Cytotoxic T cell (primary cell): ENCODE data around the gene PSMD14.

- PRO-cap, 2 experiments: no peak in any of the 2 experiments
These were observed 631 bp upstream of the RBMS1 start for GRCh38 chr2:160494193-160494682.

- PRO-cap, 2 experiments: no peak in any of the 2 experiments
These were observed 44.9 kb upstream of the RBMS1 start for GRCh38 chr2:160538464-160538924.

DNA sequence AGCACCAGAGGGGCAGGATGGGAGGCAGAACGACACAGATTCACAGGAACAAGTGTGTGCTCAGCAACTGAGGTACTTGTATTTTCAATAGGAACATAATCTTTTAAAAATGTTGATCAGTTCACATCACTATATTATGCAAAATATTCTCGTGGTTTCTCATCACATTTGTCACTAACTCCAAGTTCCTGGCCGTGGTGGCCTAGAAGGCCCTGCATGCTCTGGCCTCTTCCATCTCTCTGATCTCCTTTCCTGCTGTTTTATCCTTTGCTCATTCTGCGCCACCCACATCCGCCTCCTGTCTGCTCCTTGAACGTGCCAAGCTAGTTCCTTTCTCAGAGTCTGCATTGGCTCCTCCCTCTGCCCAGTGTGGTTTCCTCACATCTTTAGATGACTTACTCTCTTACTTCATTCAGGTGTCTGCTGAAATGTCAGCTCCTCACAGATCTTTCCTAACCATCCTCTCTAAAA, 158.5 kb upstream of the RBMS1 start:
- PRO-cap, 2 experiments: no peak in any of the 2 experiments

- PRO-cap, 2 experiments: no peak in any of the 2 experiments
These were observed 469 bp upstream of the TANK start for GRCh38 chr2:161159768-161160149.

GRCh38 chr2:161243827-161244378, 64.3 kb upstream of the PSMD14 start:
- PRO-cap, 2 experiments: no peak in any of the 2 experiments

DNA sequence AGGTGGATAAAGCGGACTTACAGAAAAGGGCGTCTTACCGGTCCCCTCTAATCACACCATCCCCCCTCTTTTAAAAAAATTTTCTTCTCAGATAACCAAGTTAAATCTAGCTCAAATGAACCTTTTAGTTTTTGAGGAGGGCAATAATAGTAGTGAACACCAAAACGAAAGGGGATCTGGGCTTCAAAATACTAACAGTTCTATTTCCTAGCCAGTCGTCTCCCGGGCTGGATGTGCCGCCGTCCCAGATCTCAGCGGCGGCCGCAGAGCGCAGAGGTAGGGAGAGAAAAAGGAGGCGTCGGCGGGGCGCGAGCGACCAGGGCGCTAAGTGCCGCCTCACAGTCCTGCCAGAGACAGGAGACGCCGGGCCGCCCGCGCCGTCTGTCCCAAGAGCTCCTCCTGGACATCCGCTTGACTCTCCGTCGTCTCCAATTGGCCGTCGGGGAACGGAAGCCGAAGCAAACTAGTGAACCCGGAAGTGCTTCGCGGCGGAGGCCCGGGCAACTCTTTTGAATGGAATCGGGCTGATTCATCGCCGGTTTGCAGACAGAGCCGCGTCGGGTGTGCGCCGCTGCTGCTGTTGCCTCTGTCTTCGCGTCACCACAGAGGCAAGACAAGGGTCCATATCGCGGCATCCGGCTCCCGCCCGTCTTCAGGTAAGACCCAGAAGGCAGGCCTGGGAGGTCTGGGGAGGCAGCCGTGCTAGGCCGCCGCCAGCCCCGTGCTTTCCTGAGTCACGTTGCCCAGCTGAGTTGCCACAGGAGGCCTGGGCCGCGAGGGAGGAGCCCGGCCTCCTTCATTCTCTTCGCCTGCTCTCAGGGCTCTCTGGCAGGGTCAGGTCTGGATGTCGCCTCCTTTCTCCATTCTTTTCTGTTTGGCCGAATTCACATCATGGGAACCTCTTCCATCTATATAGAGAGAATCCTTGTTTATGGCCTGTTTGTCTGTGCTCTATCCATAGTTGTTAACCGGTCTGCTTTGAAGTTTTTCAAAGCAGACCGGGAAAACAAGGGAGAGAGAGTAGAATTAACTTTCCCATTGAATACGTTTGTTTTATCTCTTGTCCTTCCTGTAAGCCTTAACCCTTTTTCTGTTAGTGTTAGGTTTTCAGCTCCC, at the start of gene PSMD14:
TSS of gene PSMD14 (plus strand) at position 477 of the 1,116 bp plus-strand sequence.
- PRO-cap, 2 experiments: peak in 2 of 2 experiments; most common plus-strand start position 214 of the sequence (in 2); most common minus-strand start position 434 of the sequence (in 2)

DNA sequence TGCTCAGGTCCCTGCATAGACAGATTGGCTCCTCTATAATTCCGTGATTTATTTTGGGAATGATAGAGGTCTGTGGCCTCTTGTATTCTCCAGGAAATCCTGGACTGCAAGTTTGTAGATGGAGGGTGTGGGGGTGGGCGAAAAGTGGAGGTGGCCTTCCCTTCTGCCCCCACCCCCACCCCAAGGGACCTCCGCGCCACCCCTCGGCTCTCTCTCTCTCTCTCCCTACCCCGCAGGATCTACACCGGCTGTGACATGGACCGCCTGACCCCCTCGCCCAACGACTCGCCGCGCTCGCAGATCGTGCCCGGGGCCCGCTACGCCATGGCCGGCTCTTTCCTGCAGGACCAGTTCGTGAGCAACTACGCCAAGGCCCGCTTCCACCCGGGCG, 7.0 kb downstream of the TBR1 start:
- PRO-cap, 2 experiments: no peak in any of the 2 experiments

DNA sequence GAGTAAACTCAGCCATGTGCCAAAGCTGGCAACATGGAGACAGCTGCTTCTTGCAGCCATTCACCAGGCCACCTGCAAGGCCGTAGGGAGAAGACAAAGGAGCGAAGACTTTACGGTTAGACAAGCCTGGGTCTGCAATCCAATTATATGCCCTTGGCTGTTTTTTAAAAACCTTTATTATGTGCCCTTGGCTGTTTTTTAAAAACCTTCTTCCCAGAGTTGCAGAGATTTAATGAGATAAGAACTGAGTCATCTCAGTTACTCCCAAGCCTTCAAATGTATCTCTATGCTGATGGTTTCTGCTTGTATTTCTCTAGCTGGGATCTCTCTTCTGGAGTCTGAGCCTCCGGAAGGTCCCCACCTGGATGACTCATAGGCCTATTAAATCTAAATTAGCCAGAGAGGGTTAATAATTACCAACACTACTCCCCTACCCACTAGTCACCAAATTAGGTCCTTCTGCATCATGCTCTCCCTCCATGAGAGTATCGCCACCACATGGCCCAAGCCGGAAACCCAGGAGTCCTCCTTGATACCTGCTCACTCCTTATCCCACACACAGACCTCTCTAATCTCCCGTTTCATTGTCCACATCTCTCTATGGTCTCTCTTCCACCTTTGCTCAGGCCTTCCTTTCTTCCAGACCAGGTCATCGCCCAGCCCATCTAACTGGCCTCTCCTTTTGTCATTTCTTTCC, 17.5 kb upstream of the DPP4 start:
- PRO-cap, 2 experiments: no peak in any of the 2 experiments

- PRO-cap, 2 experiments: no peak in any of the 2 experiments
These were observed 42.5 kb downstream of the FIGN start for GRCh38 chr2:163693337-163693724.

DNA sequence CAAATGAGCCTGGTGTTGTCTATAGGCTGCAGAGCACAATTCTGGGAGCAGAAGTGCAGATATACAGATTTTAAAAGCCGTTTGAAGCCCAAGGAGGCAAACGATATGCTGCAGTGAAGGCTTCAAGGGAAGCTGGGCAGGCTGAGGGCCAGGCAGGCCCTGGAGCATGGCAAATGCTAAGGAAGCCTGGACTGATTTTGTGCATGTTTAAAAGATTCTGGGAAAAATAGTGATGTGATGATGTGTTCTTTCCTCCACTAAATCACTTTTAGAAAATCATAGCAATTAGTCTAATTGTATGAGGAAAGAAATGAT, 57.2 kb downstream of the GRB14 start:
- PRO-cap, 2 experiments: no peak in any of the 2 experiments

- PRO-cap, 2 experiments: no peak in any of the 2 experiments
These were observed 51.9 kb downstream of the GRB14 start for GRCh38 chr2:164569297-164569842.

DNA sequence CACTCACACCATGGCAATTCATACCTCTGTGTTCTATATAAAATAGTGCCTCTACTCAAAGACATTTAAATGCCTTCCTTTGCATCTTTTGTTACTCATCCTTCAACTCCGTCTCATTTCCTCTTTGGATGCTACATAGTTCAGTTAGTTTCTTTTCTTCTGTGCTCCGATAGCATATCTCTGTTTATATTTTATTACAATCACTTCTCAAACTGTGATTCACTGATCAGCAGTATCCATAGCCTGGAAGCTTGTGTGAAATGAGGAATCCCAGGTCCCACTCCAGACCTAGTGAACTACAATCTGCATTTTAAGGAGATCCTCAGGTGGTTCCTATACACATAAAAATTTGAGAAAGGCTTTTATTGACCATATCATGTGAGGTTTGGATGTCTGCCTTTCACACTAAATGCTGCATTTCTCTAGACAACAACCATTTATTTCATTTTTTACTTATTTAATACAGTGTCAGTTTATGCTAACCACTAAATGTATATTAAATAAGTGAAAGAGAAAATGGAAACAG, 31.7 kb upstream of the GRB14 start:
- PRO-cap, 2 experiments: no peak in any of the 2 experiments

GRCh38 chr2:164733850-164734511, 107.6 kb downstream of the COBLL1 start:
- PRO-cap, 2 experiments: no peak in any of the 2 experiments

DNA sequence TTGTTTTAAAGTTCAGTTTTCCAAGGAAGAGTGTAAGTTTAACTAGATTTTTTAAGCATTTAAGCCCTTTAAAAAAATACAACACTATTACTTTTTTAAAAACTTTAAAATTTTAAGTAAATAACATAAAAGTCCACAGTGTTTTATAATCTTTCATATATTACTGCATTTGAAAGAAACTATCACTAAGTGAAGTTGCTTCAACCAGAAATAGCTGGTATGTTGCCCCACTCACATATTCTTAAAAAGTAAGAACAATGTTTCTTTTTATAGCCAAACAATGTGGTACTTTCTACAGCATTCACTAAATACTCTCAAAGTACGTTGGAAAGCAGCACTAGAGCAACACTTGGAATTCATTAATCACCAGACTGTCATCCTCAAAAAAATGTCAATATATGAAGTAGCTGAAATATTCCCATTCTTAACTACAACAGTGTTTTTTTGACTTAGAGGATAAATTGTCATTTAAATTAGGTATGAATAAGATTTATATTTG, 32.9 kb downstream of the COBLL1 start:
- PRO-cap, 2 experiments: no peak in any of the 2 experiments

DNA sequence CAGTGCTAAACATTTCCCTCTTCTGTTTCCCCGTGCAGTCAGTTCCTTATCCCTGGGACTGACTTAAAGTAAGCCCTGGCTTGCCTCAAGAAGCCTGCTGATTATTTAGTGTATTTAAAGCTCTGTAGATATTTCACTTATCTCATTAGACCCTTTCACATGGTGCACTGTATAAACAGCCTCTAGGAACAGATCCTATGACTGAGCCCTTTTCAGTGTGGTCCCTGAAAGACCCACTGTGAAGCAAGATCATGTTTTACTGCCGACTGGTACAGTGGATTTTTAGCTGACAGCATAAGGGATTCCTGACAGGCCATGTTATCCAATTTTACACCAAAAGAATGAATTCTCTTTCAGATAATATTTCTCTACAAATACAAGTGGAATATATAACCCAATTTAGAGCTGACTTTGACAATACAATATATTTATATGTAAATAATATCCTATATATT, 44.7 kb downstream of the SLC38A11 start:
- PRO-cap, 2 experiments: no peak in any of the 2 experiments

DNA sequence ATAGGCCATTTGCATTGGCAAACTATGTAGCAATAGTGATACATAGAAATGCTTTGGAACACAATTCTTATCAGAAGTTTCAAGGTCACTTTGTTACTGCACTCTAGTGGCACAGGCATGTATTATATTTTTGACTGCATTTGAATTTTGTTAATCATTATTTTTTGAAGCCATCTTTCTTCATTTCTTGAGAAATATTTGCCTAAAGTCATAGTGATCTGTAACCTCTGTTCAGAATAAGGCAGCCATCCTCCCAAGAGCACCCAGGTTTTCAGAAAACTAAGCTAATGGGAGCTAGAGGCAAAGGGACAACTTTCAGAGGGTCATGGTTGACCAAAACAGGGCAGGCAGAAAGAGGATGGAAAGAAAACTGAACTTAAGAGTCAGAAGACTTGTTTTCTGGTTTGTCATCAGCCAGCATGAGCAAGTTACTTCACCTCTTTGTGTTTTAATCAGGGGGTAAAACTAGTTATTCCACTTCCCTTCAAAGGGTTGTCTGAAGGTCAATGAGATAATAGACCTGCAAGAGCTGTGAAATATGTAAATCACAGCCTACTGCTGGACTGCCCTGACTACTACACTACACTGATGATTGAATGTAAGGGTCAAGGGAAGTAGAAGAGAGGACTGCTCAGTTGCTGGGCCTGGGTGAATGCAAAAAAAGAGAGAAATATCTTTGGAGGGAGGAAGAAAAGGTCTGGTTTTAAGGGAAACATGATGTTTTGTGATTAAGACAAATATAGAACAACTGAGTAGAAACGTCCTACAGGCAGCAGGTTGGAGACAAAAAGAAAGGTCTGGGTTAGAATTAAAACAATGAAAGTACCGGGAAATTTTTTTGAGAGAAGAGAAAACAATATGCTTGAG, 41.4 kb downstream of the SLC38A11 start:
- PRO-cap, 2 experiments: no peak in any of the 2 experiments

GRCh38 chr2:165055075-165055462, 99.7 kb upstream of the SLC38A11 start:
- PRO-cap, 2 experiments: no peak in any of the 2 experiments

DNA sequence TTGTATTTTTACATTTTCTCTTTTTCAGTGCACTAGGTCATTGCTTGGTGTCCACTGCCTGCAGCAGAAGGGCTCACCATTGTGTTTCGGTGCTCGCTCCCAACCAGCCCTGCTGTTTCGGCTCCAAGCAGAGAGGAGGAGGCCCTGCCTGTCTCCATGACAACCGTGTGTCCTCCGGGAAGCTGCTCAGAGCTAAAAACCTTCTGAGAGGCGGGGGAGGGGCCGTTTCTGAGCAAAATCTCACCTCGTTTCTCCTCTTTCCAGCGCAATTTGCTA, 112.7 kb upstream of the SLC38A11 start:
- PRO-cap, 2 experiments: no peak in any of the 2 experiments

DNA sequence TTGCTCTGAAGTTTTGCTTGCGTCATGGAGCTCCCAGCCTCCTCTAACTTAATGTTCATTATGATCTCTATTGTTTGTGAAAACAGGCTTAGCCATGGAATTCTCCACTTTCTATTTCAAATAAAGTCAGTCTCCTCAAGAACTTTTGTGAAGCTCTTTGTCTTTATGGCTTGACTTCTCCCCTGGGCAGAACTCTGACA, 119.8 kb downstream of the SCN3A start:
- PRO-cap, 2 experiments: no peak in any of the 2 experiments

DNA sequence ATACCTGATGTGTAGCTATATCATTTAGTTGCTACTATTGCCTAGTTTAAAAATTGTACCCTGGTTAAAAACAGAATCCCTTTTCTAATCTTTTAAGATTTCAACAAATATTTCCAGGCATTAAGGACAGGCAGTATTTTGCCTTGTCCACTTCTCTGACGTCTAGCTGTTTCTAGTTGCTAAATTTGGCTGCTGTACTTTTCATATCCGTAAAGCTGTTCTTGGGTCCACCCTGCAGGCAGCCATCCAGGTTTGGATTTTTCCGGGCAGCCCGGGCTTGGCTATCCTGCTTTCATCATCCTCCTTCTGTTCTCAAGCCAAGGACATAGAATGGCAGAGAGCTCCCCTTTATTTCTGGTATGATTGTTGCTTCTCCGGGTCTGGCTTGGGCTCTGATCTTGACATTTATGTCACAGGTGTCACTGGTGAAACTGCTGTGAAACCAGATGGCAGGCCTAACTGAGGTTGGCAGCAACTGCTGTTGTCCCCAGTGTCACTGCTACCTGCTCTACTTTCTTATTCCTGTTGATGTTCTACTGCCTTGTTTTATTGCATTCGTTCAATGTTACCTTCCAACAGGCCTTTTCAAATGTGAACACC, 35.5 kb downstream of the SCN2A start:
- PRO-cap, 2 experiments: no peak in any of the 2 experiments